ENCODE data around the gene IFTAP.

- PRO-cap: no peak
CAGE:
- cytosol, long polyA plus RNA: no peak
- long polyA plus RNA: no peak
- nucleus, long polyA plus RNA: no peak
Measured at GRCh38 chr11:36501101-36501718, 8.9 kb downstream of the TRAF6 start.

DNA sequence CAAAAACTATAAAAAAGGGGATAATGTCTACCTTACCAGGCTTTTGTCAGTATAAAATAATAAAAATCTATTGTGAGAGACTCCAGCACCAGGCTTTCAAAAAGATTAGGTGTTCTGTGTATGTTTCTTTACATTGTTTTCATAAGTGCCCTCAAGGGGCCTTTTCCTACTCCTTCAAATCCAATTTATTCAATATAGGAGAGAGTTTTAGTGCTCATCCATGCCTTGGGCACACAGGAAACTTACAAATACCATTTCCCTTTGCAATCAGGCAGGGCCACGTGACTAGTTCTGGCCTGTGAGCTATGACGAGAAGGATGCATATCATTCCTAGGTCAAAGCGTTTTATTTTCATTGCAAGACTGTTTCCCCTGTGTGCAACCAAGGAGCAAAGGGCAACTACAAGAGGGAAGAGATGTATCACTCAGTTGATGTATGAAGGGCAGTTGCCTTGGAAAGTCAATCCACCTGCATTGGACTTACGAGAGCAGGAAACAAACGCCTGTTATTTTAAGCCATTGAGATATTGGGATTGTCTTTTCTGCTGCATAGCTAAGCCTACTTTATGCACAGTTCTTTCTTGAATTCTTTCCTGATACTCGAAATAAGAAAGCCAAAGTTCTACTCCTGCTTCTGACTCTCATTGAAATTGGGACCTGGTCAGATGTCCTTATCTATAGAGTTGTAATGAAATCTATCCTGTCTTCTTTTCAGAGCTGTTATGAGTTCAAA, 2.0 kb upstream of the TRAF6 start:
- PRO-cap: no peak
CAGE:
- cytosol, long polyA plus RNA: no peak
- long polyA plus RNA: no peak
- nucleus, long polyA plus RNA: no peak

DNA sequence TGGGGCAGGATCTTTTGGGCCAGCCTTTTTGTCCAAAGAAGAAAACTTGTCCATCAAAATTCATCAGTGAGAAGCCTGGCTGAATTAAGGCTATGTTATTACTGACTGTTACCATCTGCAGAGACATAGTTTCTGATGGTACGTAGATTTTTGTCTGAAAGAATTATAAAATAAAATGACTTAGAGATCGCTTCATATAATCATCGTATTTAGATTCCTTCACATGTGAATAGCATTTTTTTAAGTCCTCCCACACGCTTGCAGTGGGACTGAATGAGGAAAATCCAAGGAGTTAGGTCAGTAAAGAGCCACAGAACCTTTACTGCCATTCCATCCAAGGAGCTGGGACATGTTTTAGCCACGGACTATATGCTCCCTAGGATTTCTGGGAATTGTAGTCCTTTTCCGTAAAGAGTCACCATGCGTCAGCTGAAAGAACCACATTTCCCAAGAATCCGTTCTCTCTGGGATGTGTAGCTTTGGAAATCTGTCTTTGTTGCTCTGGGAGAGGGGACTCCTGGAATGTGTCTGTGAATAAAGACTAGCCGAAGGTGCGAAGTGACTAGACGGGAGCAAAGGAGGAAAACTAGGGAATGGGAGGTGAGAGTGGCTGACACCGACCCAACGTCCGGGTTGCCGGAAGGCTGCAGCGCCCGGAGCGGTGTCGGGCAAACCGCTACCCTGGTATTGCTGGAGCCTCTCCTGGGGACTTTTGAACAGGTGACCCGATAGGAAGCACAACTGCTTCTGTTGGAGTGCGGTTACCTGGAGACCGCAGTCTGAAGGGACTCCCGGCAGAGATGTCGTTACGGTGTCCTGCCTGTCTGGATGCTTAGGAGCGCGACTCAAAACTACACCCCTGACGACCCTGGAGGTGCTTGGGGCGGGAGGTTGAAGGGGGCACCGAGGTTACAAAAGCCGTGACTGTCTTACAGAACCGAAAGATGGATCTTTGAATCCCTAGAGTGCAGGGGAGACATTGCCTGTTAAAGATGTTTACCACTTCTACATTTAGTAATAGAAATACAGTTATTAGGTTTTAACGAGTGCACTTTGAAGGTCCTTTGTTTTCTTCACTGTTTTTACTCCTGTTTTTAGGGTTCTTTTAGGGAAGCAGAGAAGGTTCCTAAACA, at the start of gene IFTAP:
Gene IFTAP (plus strand): TSS at position 461 of the 1,133 bp plus-strand sequence.
- PRO-cap: no peak
CAGE:
- cytosol, long polyA plus RNA: start-site peak on the plus strand centred at position 486 of the sequence, 53 bp wide, 88 and 197 reads in 2 replicates
- long polyA plus RNA: start-site peak on the plus strand centred at position 490 of the sequence, 46 bp wide, 994 and 855 reads in 2 replicates
- nucleus, long polyA plus RNA: start-site peak on the plus strand centred at position 482 of the sequence, 21 bp wide, 32 and 40 reads in 2 replicates

GRCh38 chr11:43421761-43422366, 63.1 kb downstream of the TTC17 start:
- PRO-cap: no peak
CAGE:
- cytosol, long polyA plus RNA: no peak
- long polyA plus RNA: no peak
- nucleus, long polyA plus RNA: no peak

DNA sequence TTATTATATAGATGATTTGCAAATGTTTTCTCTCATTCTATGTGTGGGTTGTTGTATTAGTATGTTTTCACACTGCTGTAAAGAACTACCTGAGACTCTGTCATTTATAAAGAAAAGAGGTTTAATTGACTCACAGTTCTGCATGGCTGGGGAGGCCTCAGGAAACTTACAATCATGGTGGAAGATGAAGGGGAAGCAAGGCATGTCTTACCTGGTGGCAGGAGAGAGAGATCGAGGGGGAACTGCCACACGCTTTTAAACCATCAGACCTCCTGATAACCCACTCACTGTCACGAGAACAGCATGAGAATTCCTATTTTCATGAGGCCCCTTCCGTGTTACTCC, 55.1 kb downstream of the HSD17B12 start:
- PRO-cap: no peak
CAGE:
- cytosol, long polyA plus RNA: no peak
- long polyA plus RNA: no peak
- nucleus, long polyA plus RNA: no peak

DNA sequence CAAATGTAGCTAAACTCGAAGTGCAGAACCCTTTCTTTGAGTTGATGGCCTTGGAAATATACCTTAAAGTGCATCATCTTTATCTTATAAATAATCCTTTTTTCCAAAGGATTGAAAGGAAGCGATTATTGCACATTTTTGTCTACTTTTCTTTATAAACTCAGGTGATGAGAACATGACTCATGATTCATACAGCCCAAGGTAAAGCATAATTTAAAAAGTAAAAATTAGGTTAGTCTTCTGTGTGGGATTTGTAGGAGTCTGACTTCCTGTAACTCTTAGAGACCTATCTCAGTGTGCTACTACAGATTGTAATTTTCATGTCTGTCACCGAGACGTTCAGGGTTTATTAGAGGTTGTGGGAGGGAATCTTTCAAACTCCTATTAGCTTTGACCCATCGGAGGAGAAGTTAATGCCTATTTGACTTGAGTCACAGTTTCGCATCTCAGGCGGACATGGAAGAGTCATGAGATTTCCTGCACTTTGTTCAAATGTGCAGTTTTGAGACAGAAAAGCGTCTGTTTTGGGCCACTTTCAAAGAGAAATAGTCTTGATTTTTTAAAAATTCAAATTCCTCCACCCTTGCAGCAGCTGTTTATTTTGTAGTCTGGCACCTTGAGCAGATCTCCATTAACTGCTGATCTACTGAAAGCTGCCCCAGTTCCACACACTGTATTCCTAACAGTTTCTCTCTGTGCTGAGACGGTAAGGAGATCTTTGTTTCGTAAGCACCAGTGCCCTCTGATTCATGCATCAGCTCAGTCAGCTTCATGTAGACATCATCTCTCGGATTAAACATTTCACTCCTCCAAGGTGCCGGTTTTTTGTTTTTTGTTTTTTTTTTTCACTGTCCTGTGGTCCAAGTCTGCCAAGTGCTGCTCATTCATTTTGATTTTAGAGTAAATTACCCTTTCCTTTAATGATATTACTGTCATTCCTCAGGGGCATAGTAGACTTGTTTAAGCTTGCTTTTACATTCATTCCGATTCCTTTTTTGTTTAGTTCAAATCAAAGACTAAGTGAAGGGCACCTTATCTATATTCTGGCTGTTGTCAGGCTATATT, 24.3 kb downstream of the ALKBH3 start:
- PRO-cap: no peak
CAGE:
- cytosol, long polyA plus RNA: no peak
- long polyA plus RNA: no peak
- nucleus, long polyA plus RNA: no peak

- PRO-cap: no peak
CAGE:
- cytosol, long polyA plus RNA: no peak
- long polyA plus RNA: no peak
- nucleus, long polyA plus RNA: no peak
Measured at GRCh38 chr11:43905673-43906320, 25.2 kb downstream of the ALKBH3 start.

GRCh38 chr11:43997252-43997570, 50.6 kb upstream of the ACCSL start:
- PRO-cap: no peak
CAGE:
- cytosol, long polyA plus RNA: no peak
- long polyA plus RNA: no peak
- nucleus, long polyA plus RNA: no peak

- PRO-cap: no peak
CAGE:
- cytosol, long polyA plus RNA: no peak
- long polyA plus RNA: no peak
- nucleus, long polyA plus RNA: no peak
Measured at GRCh38 chr11:44067327-44067791, 1.3 kb downstream of the ACCS start.

DNA sequence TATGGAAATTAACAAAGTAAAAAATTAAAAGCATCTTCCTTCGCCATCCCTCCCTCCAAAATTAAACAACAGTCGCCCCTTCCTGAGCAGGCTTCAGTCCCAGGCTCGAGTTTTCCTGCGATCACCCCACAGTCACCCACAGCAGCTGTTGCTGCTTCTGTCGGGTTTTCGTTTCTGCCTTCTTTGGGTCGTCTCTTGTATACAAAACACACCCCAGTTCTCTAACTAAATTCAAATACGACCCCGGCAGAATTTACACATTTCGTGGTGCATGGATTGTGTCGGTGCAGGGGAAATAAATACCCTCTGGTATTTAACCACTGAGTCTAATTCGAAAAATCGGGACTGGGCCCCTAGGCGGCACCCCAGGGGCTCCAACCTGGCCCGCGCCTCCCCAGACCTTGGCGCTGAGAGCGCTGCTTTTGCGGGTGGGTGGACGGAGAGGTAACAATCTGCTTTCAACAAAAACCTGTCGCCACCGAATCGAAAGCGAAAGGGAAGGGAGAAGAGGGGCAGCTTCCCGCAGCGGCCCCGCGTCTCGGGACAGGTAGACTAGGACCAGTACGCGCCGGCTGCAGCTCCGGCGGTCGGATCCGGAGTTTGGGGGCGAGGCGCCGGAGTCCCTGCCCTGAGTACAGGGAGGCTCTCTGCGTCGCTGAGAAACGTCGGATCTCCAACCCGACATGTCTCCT, 4.4 kb downstream of the ALX4 start:
- PRO-cap: no peak
CAGE:
- cytosol, long polyA plus RNA: no peak
- long polyA plus RNA: no peak
- nucleus, long polyA plus RNA: no peak

DNA sequence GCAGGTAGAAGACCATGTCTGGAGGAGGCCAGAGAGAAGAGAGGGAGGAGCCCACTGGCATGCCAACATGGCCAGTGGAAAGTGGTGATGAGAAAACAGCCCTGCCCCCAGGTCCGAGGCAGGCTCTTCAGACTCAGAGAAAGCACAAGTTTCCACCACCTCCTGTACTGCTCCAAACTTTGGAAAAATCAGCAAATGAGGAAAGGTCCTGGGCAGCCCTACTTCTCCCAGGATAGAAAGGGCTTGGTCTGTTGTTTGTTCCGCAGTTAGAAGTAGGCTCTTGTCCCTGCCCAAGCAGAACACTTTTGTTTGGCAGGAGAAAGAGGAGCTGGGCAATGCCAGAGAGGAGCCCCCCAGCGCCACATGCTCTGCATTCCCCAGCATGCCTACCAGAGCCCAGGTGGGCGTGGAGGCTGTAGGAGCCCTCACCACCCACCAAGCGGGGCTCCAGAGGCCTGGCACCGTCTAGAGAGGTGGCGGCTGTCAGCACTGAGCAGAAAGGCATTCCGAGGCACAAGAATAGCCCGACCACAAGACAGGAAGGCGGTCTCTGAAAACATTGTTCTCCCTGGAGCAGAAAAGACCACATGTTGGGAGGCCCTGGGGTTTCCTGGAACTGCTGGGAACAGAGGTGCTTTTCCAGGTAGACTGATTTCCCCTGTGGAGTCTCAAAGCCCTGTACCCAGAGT, 90.3 kb upstream of the CD82 start:
- PRO-cap: no peak
CAGE:
- cytosol, long polyA plus RNA: no peak
- long polyA plus RNA: no peak
- nucleus, long polyA plus RNA: no peak

DNA sequence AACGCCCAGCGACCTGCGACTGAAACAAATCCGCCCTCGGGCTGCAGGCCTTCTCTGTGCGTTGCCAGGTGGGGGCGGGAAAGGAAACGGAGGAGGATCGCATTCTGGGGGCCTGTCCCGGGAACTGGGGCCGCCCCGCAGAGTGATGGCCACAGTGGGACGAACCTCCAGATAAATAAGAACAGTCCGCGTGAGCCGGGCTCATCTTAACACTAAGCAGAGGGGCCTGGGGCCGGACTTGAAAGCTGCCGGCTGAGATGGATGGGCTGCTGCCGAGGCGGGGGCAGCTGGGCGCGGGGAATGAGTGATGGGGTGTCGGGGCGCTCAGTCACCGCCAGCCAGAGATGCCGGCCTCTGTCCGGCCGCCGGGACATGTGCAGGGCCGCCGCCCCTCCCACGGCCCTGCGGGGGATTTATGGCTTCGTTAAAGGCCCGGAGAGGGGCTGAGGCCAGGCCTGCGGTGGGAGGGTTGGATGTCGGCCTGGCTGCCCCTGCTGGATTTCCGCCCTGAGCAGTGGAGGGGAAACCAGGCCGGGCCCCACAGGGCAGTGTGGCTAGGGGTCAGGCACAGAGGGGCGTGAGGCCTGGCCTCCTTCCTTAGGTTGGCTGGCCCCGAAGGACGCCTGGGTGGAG, 45.4 kb upstream of the CD82 start:
- PRO-cap: no peak
CAGE:
- cytosol, long polyA plus RNA: no peak
- long polyA plus RNA: no peak
- nucleus, long polyA plus RNA: no peak

DNA sequence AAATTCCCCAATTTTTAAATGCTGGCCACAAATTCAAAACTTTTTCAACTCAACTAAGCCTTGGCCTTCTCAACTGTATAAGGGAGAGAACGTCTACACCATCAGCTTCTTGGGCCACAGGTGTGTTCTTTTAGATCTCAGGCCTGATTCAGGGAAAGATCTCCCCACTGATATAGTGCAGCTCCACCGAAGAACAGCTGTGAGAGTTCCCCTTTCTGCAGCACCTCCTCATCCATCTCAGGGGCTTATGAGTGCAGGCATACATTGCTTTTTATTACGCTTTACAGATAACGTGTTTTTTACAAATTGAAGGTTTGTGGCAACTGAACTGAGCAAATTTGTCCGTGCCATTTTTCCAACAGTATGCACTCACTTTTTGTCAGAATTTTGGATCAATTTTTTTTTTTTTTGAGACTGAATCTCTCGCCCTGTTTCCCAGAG, 8.0 kb upstream of the CD82 start:
- PRO-cap: no peak
CAGE:
- cytosol, long polyA plus RNA: no peak
- long polyA plus RNA: no peak
- nucleus, long polyA plus RNA: no peak

- PRO-cap: no peak
CAGE:
- cytosol, long polyA plus RNA: no peak
- long polyA plus RNA: no peak
- nucleus, long polyA plus RNA: no peak
Measured at GRCh38 chr11:44574591-44575042, 9.2 kb downstream of the CD82 start.

GRCh38 chr11:44596447-44596901, 31.0 kb downstream of the CD82 start:
- PRO-cap: no peak
CAGE:
- cytosol, long polyA plus RNA: no peak
- long polyA plus RNA: no peak
- nucleus, long polyA plus RNA: no peak

- PRO-cap: no peak
CAGE:
- cytosol, long polyA plus RNA: no peak
- long polyA plus RNA: no peak
- nucleus, long polyA plus RNA: no peak
Measured at GRCh38 chr11:44609050-44609959, 43.8 kb downstream of the CD82 start.

DNA sequence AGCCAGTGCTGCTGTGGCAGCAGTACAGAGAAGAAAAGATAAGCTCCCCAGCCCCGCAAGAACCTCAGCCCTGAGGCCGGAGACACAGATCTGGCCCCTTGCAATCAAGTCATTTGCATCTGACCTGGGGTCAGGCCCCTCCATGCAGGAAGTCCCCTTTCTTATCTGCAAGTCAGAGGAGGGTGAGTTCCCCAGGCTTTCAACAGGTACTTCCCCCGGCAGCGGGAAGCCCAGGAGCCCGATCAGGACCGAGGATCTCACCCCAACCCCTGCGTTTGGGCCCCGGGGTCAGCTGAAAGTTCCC, 502 bp upstream of the TSPAN18 start:
- PRO-cap: no peak
CAGE:
- cytosol, long polyA plus RNA: no peak
- long polyA plus RNA: no peak
- nucleus, long polyA plus RNA: no peak

- PRO-cap: no peak
CAGE:
- cytosol, long polyA plus RNA: no peak
- long polyA plus RNA: no peak
- nucleus, long polyA plus RNA: no peak
Measured at GRCh38 chr11:44780818-44781341, 54.1 kb downstream of the TSPAN18 start.

GRCh38 chr11:44883520-44883899, 67.2 kb downstream of the TP53I11 start:
- PRO-cap: no peak
CAGE:
- cytosol, long polyA plus RNA: no peak
- long polyA plus RNA: no peak
- nucleus, long polyA plus RNA: no peak

DNA sequence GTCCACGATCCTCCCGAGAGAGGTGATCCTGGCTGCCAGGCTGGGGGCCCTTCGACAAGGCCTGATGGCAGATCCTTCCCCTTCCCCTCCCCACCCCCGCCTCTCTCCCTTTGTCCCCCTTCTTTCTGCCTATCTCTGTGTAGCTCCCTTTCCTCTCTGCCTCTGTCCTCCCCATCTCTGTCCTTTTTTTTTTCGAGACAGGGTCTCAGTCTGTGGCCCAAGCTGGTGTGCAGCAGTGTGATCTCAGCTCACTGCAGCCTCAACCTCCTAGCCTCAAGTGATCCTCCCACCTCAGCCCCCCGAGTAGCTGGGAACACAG, 38.9 kb downstream of the TP53I11 start:
- PRO-cap: no peak
CAGE:
- cytosol, long polyA plus RNA: no peak
- long polyA plus RNA: no peak
- nucleus, long polyA plus RNA: no peak